T47D (cell line): ENCODE data around the genes ANKRD65, ATAD3C and CDK11B.

- RRBS, result no CpG with 5 or more reads among the region's 6 CpGs
Measured at GRCh38 chr1:1343035-1343414, 6.2 kb downstream of the DVL1 start.

GRCh38 chr1:1344626-1345224 is 4.5 kb downstream of the DVL1 start:
- RRBS, result 32% methylated on average over 5 of the region's 15 CpGs

DNA sequence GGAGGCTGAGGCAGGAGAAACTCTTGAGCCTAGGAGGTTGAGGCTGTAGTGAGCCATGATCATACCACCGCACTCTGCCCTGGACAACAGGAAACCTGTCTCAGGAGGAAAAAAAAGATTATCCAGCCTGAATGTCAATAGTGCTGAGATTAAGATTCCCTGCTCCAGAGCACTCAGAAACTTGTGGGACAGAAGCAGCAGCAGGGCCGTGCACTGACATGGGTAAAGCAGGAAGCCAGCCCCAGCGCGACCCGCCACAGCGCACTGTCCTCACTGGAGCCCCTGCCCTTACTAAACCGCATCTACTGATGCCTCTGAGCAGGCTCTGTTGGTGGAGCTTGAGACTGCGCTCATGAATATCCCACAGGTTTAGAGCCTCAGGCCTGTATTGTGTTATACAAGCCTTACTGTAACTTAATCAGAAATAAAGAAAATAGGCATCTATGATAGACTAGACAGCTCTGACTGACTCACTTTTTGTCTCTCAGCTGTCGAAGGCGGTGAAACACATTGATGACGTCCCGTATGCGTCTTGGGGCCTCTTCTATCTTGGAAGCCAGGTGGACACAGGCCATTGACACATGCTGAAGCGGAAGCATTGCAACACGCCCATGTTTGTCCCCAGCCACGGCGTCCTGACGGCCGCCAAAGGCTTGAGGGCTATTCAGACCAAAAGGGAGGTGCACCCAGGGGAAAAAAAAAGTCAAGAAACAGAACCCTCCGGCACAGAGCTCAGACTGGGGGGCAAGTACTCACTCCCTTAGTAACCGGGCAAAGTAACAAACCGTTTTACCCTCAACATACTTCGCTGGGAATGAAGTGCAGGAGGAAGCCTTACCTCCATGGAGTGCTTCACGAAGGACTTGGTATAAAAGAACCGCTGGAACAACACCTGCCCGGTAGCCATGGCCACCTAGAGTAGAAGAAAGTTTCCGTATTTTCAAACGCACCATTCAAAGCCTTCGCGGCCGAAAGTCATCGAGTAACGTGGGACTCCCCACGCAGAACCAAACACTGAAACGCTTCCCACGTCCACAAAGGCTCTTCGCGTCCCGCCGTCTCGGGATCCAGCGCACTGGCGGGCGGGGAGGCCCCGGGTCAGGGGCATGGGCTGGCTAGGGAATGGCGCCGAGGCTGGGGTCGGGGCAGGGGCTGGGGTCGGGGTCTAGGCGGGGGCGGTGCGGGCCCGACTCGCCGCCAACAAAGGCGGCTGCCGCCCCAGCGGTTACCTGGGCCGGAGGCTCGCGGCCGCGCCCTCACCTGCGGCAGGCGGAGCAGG is 937 bp downstream of the CCNL2 start:
- RRBS, result 1% methylated on average over 9 of the region's 65 CpGs

DNA sequence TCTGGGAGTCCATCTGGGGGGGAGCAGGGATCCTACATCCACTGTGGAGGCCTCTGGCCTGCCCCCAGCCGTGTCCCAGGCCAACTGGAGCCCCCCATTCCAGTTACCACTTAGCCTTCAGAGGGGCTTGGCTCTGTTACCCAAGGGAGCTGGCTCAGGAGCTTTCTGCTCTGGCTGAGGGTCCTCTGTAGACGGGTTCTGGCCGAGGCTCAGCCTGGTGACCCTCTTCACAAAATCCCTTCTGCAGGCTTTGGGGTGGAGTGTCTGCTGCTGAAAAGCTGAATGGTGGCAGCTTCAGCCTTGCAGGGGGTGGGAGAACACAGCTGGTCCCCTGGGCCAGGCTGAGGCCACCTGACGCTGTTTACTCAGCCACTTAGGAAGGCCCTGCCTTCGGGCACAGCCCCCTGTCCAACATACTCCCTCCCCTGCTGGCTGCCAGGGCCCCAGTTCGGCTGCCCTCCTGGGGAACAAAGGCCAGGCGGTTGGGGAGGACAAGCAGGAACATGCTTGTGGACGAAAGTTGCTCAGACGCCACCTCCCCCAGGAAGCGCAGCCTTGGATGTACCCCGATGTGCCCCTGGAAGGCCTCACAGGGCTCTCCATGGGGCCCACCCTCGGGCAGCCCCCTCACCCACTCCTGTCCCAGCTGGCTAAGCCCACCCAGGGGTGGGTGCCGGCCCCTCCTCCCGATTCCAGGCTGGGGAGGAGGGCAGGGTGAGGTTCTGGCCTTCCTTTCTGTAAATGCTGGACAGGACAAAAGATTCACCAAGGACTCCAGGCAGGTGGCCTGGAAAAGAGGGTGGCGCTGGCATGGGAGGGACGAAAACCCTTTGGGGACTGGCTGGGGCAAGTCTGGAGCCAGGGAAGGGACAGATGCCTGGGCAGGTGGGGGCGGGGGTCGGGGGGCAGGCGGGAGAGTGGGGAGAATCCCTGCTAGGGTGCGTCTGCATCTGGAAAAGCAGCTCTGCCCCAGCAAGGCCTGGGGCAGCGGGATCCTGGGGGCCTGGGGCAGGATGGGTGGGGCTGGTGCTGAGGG is at the start of gene ANKRD65:
Gene ANKRD65 (minus strand): TSS at position 284 of the 1,036 bp plus-strand sequence.
- RRBS, result no CpG with 5 or more reads among the region's 21 CpGs

- RRBS, result 78% methylated on average over 5 of the region's 9 CpGs
Measured at GRCh38 chr1:1449339-1449793, at the start of gene ATAD3C. Gene ATAD3C (plus strand): TSS chr1:1449689.

DNA sequence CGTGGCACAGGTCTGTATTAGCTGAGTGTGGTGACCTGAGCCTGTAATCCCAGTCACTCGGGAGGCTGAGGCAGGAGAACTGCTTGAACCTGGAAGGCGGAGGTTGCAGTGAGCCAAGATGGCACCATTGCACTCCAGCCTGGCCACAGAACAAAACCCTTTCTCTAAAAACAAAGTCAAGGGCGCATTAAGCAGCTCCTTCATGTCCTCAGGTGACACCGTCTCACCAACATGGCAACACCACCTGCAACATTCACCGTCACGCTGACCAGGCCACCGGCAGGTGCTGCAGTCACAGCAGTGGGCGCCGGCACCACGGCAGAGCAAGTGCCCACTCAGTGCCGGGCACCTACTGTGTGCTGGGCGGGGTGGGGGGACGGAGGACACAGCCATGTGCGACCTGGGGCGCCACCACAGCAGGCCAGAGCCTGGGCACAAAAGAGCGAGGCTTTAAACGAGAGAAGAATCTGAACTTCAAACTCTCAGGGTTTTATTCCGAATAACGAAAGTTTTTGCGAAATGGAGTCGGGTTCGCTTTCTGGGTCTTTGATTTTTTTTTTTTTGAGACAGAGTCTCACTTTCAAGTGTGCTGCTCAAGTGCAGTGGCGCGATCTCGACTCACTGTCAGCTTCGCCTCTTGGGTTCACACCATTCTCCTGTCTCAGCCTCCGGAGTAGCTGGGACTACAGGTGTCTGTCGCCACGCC is 12.2 kb downstream of the ATAD3B start:
- RRBS, result no CpG with 5 or more reads among the region's 30 CpGs

DNA sequence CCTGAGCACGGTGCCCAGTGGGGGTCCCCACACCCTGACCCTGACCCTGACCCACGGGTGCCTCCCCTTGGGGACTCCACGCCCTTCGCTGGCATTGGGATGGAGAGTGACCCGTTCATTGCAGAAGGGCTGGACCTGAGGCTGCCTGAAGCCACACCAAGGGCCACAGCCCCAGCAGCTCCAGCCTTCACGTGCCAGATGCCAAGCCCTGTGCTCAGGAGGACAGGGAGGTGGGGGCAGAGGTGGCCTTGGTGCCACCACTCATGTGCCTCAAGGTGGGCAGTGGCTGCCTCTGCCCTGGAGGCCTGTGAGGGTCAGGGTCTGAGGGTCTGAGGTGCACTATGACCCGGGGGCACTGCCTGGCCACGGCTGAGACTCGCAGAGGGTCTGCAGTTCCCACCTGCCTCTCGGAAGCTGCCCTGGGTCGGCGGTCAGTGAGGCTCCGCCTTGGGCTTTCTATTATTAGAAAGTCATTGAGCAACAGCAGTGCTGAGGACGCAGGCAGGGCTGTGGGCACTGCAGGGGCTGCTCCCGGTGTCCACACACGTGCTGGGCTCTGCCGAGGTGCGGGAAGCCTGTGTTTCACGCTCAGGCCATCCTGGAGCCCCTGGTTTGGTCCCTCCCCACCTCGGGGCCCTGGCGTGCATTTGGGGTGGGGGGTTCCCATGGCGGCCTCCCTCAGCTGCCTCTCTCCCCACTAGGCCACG is 7.0 kb downstream of the TMEM240 start:
- RRBS, result no CpG with 5 or more reads among the region's 23 CpGs

DNA sequence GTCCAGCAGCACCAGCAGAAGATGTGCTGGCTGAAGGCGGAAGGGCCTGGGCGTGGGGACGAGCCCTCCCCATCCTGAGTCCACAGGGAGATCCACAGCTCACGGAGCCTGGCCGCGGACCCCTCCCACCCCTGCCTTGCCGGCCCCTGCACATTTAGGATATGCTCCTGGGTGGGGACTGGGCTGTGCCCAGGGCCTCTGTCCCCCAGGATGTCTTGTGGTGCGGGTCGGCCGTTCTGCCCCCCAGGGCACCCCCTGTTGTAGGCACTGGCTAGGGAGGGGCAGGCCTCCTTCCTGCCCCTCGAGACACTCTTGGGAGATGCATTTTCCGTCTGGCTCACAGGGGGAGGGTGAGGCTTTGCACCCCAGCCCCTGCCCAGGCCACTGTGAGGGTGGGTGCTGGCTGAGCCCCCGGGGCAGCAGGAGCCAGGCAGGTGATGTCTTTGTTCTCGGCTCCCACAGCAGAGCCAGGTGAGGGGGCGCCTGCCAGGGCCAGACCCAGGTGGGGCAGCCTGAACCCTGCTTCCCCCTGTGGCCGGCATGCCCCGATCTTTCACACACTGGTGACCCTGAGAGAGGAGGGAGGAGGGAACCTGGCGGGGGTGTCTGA is 6.3 kb downstream of the TMEM240 start:
- RRBS, result 33% methylated on average over 1 of the region's 18 CpGs

- RRBS, result under 1% methylated on average over 16 of the region's 95 CpGs
Measured at GRCh38 chr1:1658770-1659748, at the start of gene CDK11B. Gene CDK11B (minus strand): TSS chr1:1659004.

DNA sequence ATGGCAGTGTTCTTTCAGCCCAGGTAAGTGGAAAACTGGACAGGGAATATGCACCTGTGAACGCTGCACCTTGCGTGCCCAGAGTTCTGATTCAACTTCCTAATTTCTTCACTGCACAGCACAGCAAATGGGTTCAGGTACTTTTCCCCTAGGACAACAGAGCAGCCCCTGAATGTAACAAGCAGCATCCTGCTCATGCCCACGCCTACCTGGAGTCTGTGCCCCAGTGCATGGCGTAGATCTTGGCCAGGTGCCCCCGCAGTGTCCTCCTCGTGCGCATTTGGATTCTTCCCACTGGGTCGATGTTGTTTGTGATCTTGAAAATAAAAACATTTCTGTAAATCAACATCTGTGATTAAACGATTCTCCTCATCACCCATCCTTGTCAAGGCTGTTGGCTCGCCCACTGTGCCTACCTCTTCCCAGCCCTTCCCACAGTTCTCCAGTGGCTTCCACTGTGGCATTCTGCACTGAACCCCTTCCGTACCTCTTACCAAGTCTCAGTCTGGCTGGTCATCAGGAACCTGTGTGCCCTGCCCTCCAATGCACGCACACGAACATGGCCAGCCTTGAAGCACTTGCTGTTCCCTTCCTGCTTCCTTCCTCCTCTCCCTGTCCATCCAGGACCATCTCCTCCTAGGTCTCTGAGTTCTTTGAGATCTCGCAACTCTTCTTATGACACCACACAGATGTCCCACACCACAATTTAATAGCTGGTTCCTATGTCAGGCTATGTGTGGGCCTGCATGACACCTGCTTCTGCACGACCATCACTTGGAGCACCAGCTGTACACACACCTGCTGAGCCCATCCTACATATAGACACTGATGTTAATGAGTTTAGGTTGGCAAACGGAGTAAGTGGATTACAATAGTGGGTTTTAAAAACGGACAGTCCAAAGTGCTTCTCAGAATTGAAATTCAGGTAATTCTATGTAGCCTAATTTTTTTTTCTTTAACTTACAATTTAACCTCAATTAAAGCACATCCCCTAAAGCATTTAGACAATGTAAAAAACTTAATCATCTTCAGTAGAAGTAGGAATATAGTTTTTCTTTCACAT is 37.6 kb upstream of the NADK start:
- RRBS, result no CpG with 5 or more reads among the region's 17 CpGs

DNA sequence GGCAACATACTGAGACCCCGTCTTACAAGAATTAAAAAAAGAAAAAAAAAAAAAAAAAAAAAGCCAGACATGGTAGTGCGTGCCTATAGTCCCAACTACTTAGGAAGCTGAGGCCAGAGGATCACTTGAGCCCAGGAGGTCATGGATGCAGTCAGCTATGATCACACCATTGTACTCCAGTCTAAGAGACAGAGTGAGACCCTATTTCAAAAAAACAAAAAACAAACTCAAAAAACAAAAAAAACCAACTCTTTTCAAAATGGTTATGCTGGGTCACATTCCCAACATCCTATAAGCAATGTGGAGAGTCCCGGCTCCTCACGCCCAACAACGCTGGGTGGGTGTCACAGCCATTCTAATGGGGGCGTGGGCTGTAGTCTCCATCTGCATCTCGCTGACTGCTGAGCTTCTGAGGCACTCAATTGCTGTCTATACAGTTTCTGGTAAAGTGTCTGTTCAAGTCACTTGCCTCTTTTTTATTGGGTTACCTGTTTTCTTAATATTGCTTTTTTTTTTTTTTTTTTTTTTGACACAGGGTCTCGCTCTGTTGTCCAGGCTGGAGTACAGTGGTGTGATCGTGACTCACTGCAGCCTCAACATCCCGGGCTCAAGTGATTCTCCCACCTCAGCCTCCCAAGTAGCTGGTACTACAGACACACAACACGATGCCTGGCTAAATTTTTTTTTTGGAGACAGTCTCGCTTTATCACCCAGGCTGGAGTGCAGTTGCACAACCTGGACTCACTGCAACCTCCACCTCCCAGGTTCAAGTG is 54.8 kb downstream of the GNB1 start:
- RRBS, result no CpG with 5 or more reads among the region's 12 CpGs

DNA sequence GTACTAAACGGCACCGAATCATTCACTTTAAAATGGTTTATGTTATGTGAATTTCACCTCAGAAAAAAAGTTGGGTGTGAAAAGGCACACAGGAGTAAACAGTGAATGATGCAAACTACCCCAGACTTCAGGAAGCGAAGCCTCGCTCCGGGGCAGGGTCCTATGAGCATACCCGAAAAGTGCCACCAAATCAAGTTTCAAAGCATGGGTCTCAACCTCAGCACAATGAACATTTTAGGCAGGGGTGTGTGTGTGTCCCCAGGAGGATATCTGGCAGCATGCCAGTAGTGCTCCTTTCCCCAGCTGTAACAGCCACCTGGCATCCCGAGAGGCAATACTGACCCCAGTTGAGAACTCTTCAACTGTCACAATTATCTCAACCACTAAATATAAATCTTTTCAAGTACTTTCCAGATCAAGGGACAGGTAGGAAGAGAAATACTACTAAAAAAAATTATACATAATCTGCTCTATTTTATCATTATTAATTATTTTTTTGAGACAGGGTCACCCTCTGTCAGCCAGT is 48.1 kb downstream of the GNB1 start:
- RRBS, result no CpG with 5 or more reads among the region's 7 CpGs

GRCh38 chr1:1871762-1872512 is 18.9 kb downstream of the GNB1 start:
- RRBS, result no CpG with 5 or more reads among the region's 9 CpGs

DNA sequence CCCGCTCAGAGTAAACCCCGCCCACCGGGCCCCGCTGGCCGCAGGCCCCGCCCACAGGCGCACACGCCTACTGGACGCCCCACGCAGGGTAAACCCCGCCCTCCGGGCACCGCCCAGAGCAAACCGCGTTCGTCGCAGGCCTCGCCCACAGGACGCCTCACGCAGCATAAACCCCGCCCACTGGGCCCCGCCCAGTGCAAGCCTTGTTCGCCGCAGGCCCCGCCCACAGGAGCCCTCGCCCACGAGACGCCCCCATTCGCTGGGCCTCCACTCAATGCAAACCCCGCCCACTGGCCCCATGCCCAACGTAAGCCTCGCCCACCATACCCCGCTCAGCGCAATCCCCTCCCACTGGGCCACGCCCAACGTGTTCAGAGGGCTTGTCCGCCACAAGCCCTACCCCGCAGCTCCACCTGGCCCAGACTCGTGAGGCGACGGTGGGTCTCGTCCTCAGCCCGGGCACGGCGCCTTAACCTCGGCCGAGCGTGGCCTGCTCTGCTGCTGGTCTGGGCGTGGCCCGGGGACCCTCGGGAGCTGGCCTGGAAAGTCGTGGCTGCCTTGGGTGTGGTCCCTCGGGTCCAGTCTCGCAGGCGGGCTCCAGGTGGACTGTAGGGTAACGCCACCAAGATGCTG is 397 bp upstream of the TMEM52 start:
- RRBS, result 1% methylated on average over 19 of the region's 56 CpGs

DNA sequence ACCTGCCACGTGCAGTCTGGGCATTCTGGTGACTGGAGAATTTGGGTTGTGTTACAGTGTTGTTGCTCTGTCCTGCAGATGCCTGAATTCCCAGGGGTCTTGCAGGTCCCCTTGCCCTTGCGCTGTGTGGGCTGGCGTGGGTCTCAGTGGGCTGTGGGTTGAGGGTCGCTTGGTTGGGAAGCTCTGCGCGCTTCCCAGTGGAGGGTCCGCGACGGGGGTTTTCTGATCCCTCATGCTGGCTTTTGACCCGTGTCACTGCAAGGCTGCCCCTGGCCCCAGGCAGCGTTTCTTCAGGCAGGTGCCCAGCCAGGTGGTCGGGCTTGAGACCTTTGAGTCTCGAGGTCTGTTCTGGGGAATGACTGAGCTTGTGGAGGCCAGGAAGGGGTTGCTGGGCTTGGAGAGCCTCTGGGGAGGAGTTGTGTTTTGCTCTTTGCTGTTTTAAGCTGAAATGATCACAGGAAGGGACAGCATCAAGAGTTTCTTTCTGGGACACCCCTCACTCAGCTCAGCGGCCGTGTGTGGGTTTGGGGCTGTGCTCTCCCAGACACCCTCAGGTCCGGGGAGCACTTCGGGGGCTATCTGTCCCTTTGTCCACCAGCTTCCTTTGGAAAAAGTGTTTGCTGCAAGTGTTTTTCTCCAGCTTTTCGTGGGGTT is 5.4 kb downstream of the SKI start:
- RRBS, result no CpG with 5 or more reads among the region's 18 CpGs

GRCh38 chr1:2240921-2241252 is 12.8 kb downstream of the SKI start:
- RRBS, result no CpG with 5 or more reads among the region's 5 CpGs

DNA sequence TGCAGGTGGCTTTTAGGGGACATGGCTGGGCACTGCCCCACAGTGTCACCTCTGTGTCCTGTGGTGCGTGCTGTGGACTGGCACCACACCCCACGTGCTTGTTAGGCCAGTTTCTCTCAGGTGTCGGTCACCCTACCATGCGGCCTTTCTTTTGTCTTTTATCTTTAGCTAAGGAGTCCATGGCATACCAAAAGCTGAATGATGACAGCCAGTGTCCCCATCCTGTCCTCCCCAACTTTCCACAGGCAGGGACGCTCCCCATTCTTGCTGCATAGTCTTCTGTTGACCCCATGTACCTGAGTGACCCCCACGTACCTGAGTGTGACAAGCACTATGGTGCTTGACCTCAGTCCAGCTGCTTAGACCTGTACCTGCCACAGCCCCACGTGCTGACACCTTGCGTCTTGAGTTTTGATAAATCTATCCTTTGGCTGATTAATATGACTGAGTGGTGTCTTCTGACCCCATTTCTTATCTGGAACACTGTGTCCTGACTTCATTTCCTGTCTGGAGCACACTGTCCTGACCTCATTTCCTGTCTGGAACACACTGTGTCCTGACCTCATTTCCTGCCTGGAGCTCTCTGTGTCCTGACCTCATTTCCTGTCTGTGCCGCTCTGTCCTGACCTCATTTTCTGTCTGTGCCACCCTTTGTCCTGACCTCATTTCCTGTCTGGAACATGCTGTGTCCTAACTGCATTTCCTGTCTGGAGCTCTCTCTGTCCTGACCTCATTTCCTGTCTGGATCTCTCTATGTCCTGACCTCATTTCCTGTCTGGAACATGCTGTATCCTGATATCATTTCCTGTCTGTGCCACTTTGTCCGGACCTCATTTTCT is 27.0 kb downstream of the SKI start:
- RRBS, result 100% methylated on average over 1 of the region's 10 CpGs

DNA sequence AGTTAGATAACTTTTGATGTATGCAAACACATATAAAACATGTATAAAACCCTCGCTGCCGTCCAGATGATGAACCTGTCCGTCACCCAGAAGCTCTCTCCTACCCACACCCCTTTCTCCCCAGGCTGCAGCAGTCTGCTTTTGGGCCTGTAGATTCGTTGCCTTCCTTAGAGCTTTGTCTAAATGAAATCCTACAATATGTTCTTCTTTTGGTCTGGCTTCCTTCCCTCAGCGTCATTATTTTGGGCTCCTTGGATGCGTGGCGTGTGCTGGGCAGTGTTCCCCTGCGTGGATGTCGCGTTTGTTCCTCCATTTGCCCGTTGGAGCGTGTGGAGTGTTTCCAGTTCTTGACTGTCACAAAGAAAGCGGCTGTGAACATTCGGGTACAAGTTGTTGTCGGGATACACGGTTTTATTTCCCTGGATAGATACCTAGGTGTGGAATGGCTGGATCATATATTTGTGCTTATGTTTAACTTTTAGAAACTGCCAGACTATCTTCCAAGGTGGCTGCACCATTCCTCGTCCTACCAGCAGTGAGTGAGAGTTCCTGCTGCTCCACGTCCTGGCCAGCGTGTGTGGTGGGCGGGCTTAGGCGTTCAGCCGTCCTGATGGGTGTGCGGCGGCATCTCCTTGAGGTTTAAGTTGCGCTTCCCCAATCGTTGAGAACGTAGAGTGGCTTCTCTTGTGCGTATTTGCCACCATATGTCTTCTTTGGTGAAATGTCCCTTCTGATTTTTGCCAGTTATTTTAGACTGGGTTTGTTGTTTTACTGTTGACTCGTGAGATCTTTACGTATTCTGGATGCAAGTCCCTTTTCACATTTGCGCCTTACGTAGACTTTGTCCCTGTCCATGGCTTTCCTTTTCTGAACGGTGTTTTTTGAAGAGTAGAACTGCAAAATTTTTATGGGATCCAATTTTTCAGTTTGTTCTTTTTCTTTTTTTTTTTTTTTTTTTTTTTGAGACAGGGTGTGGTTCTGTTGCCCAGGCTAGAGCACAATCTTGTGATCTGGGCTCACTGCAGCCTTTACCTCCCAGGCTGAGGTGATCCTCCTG is 31.8 kb downstream of the SKI start:
- RRBS, result no CpG with 5 or more reads among the region's 33 CpGs

- RRBS, result no CpG with 5 or more reads among the region's 30 CpGs
Measured at GRCh38 chr1:2292071-2293129, 64.3 kb downstream of the SKI start.

GRCh38 chr1:2304786-2305590 is 76.9 kb downstream of the SKI start:
- RRBS, result 97% methylated on average over 4 of the region's 43 CpGs